HTERT-HM (cell line): ENCODE measurements around a stretch of chr7.

- RRBS = 100% methylated on average over 1 of the region's 15 CpGs
Observed at GRCh38 chr7:154975555-154976393, 27.1 kb downstream of the PAXIP1 start.

- RRBS = no CpG with 5 or more reads among the region's 19 CpGs
Observed at GRCh38 chr7:155226135-155226588, 71.5 kb upstream of the INSIG1 start.

DNA sequence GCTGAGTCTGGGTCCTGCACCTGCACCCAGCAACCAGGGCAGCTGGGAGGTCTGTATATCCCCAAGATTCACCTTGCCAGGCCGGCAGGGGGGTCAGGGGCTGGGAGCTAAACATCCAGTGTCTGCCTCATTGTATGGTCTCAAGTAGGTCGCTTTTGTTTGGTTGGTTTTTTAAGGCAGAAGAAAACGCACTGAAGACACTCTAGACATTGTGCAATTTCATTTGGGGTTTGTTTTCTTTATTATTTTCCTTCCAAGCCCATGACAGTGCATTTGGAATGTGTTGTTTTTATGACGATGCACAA lies 27.7 kb upstream of the INSIG1 start:
- RRBS = no CpG with 5 or more reads among the region's 4 CpGs

DNA sequence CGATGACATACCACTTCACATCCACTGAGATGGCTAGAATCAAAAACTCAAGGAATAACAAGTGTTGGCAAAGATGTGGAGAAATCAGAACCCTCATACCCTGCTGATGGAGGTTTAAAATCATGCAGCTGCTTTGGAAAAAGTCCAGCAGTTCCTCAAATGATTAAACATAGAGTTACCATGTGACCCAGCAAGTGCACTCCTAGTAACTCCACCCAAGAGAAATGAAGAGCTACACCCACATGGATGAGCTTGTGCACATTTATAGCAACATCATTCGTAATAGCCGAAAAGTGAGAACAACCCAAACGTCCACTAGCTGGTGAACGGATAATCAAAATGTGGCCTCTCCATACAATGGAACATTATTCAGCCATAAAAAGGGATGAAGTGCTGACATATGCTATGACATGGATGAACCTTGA lies 3.6 kb upstream of the INSIG1 start:
- RRBS = no CpG with 5 or more reads among the region's 5 CpGs

GRCh38 chr7:155298107-155298687 lies 519 bp downstream of the INSIG1 start:
- RRBS = 3% methylated on average over 20 of the region's 54 CpGs

- RRBS = no CpG with 5 or more reads among the region's 7 CpGs
Observed at GRCh38 chr7:155333815-155334107, 36.1 kb downstream of the INSIG1 start.

DNA sequence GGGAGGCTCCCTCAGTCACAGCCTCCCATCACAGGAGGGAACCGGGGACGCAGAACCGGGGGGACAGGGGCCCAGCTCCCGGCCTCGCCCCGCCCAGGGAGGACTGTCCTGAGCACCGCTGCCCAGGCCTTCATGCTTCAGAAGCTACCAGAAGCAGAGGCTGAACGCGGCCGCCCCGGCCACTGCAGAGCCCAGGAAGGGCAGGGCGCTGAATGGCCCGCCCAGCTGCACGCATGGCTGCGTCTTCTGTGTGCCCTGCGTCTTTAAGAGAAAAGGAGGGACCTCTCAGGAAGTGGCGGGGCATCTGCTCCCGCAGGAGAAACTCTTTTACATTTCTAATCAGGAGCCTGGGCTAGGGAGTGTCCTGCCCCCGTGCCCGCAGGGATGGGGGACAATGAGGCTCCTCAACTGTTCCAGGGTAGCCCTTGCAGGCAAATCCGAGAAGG lies 32.4 kb downstream of the EN2 start:
- RRBS = 5% methylated on average over 8 of the region's 21 CpGs

- RRBS = no CpG with 5 or more reads among the region's 26 CpGs
Observed at GRCh38 chr7:155576554-155577207, 30.3 kb upstream of the CNPY1 start.

- RRBS = no CpG with 5 or more reads among the region's 16 CpGs
Observed at GRCh38 chr7:155713643-155714565, 69.4 kb downstream of the RBM33 start.

DNA sequence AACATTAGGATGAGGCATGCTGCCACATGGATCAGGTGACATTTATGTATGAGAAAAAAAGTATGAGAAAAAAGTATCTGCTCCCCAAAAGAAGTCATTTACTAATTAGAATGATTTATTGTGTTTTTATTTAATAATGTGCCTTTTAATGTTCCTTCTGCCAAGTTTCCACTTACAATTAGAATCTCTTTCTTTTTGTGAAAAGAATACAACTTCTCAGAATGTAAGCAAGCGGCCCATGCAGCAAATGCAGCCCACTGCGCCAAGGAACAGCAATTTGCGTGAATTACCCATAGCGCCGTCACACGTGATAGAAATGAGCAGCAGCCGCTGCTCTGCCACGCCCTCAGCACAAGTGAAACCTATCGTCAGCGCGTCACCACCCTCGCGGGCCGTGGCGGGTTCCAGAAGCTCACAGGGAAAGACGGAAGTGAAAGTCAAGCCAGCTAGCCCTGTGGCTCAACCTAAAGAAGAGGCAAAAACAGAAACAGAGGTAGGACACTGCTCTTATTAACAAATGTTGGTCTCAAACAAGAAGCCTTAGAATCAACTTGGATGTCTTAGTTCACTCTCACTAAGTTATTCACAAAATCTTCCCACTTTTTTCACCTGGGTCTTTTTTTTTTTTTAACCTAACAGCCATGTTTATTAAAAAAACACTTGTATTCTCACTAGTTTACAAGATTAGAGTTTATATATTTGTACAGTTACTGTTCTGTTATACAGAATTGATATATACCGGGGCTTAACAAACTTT lies 70.5 kb downstream of the SHH start:
- RRBS = 100% methylated on average over 1 of the region's 17 CpGs

DNA sequence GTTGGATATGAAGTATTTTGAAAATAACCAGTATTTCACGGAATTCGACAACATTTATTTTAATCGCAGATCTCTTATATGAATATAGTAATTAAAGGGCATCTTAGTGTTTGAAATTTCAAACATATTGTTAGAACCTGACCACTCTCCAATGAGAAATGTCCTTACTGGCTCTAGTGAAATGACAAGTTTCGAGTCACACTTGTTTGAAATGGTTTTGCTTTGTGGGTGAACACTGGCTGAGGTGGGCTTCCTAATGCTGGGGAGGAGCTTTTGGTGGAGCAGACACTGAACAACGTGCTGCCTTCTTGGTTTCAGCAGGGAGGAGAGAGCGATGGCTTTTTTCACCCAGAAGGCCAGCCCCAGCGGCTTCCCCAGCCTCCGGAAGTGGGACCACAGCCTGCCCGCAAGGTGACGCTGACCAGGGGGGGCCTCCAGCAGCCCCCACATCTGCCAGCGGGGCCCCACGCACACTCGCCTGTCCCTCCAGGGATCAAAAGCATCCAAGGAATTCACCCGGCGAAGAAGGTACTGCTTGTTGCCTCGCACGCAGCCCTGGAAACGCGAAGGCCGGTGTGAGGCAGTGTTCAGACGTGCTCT lies 48.7 kb downstream of the SHH start:
- RRBS = 85% methylated on average over 7 of the region's 21 CpGs

DNA sequence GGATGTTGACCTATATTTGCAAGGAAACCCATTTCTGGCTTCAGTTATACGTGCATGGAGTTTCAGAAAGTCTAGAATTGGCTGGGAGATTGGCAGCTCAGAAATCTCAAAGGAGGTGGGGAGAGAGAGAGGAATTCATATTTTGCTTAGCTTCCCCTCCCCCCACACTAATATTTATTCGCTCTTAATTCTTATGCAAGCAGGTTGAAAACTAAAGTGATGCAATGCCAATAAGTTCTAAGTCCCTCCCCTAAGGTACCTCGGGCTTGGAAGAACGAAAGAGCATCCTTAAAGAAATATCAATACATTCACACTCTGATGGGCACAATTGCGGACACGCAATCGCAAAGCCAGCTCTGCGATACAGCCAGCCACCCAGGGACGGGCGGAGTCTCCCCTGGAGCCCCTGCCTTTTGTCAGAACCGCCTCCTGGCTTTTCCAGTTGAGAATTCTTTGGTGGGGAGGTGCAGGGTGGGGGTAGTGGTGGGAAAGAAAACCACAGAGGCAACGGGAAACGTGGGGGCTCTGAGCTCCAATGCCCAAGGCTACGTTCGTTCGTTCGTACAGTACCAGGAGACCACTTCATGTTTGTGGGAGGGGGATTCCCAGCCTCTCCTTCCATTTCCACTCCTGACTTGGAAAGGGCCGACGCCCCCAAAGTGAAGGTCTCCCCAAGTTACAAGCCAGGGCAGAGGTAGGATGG lies 1.3 kb downstream of the SHH start:
- RRBS = no CpG with 5 or more reads among the region's 19 CpGs

- RRBS = 7% methylated on average over 1 of the region's 19 CpGs
Observed at GRCh38 chr7:155922245-155922706, 110.0 kb upstream of the SHH start.

- RRBS = no CpG with 5 or more reads among the region's 11 CpGs
Observed at GRCh38 chr7:156612850-156613507, 27.6 kb upstream of the RNF32 start.

- RRBS = 8% methylated on average over 10 of the region's 39 CpGs
Observed at GRCh38 chr7:156640354-156640637, 278 bp upstream of the RNF32 start.

DNA sequence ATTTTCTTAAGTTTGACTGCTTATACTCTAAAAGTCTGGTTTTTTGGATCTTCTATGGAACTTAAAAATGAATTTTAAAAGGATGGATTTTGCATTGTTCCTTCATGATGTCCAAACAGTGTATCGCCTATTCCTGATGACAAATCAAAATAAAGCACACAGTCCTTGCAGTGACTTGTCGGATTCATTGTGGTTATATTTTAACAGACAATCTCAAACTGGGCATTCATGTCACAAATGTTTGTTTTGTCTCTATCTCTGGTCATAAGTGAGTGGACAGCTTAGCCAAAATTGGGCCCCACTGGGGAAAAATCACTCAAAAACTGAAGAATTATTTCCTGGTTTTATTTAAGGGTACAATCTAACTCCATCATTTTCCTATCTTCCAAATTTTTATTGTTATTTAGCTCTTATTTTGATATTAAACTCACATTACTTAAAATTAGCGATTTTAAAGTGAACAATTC lies 74.8 kb downstream of the LMBR1 start:
- RRBS = no CpG with 5 or more reads among the region's 3 CpGs

DNA sequence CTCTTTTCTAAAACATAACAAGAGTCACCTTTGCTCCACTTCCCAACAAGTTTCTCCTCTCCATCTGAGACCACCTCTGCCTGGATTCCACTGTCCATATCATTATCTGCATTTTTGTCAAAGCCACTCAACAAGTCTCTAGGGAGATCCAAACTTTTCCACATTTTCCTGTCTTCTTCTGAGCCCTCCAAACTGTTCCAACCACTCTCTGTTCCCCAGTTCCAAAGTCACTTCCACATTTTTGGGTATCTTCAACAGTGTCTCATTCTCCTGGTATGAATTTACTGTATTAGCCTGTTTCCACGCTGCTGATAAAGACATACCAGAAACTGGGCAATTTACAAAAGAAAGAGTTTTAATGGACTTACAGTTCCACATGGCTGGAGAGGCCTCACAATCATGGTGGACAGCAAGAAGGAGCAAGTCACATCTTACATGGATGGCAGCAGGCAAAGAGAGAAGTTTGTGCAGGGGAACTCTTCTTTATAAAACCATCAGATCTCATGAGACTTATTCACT lies 31.1 kb downstream of the LMBR1 start:
- RRBS = no CpG with 5 or more reads among the region's 1 CpG

DNA sequence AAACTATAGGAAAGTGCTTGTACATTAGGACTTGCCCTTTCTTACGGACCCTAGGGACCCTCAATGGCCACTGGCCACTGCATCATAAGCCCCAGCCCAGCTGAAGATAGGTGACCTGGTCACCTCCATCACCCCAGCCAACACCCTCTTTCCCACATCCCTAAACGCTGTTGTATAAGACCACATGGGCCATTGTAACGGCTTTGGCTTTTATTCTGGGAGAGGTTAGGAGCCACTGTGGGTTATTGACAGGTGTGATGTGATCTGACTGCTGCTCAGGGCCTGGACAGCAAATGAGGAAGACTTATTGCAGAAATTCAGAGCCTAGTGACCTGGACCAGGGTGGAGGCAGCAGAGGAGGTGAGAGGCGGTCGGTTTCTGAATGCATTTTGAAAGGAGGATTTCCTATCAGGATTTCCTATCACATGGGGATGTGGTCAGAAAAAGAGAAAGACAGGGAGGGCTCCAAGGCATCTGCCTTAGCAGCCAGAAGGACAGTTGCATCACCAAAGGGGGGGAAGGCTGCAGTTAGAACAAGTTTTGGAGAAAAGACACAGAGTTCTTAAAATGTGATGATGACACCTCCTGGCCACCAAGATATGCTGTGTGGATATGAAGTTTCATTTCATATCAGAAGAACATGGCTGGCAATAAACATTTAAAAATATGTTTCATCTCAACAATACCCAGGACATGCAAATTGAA lies 2.3 kb upstream of the LMBR1 start:
- RRBS = no CpG with 5 or more reads among the region's 5 CpGs

DNA sequence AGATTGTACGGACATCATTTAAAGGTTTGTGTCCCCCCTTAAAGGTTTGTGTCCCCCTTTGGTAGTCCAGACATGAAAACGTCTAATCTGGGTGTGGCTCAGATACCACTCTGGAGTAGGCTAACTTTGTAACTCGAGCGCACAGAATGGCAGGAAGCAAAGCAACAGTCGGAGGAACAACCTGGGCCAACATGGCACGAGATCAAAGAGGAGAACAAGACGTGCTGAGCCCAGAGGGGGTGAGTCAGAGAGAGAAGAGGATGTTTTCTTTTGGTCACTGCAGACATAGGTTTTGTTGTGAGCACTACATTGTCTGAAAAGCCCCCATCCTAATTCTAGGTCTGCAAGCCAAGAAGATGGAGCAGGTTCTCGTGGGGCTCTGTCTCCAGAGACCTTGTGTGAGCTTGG lies 10.5 kb upstream of the LMBR1 start:
- RRBS = no CpG with 5 or more reads among the region's 8 CpGs

DNA sequence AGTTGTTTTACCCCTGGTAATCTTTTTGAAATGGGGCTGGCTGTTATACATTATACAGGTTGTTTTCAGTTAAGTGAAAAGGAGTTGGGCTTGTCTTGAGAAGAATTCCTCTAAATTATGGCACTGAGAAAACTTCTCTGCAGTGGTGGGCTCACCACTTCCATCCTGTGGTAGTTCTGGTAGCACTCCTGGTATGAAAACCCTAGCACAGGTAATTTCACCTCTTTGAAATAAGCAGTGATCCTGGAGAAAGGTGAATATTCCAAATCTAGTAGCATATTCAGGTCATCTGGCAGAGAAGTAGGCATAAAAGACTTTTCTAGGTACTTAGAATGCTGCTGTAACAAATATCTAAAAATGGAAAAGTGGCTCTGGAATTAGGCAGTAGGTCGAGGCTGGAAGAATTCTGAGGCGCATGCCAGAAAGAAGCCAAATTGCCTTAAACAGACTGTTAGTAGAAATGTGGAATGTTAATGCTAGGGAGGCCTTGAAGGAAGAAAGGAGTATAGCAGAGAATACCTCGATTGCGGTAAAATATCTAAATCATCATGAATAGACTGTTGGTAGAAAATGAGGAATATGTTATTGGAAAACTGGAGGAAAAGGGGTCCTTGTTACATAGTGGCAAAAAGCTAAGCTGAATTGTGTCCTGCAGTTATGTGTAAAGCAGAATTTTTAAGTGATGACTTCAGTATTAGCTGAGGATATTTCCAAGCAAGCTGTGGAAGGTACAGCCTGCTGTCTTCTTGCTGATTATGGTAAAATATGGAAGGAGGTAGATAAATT lies 55.6 kb downstream of the UBE3C start:
- RRBS = no CpG with 5 or more reads among the region's 4 CpGs